RPMI7951 (cell line): ENCODE results near the gene GALNT7.

DNA sequence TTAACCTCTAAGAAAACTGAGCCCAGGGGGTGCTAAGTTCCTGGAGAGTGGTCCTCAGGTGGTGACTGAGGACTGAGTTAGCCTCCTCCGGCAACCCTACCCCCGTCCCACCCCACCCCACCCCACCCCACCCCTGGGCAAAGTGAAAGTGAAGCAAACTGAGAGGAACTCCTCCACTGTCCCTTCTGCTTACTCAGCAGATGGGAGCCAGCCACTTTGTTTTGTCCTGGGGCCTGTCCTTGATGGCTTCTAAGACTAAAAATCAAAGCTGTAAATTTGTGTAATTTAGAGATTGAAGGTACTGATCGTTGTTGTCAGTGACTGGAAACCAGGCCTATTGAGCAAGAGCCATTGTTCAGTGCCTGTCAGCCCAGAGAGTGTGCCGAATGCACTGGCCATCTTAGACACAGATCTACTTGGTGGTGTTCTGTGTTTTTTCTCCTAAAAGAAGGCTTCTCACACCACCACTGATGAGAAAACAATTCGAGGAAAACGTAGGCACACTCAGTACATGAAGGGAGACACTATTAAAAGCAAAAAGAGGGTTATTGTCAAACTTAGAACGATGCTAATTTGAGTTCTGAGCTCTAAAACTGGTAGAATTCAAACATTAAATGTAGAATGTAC lies 161.9 kb downstream of the CBR4 start:
- RAMPAGE, long total RNA = no peak

DNA sequence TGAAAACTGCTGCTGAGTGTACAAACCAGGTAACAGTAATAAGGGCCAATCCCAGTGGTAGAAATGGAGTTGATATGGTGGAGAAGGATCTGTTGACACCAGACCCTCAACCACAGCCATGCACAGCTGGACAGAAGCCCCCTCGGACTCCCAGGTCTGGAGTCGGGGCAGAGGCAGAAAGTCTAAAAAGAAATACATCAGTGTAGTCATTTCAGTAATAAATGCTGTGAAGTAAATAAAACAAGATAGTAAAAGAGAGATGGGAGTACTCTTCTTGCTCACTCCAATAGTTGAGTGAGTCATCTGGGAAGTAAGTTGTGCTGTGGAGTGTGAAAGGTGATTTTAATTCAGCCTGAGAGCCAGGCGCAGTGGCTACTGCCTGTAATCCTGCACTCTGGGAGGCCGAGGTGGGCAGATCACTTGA lies 149.9 kb downstream of the CBR4 start:
- RAMPAGE, long total RNA = no peak

DNA sequence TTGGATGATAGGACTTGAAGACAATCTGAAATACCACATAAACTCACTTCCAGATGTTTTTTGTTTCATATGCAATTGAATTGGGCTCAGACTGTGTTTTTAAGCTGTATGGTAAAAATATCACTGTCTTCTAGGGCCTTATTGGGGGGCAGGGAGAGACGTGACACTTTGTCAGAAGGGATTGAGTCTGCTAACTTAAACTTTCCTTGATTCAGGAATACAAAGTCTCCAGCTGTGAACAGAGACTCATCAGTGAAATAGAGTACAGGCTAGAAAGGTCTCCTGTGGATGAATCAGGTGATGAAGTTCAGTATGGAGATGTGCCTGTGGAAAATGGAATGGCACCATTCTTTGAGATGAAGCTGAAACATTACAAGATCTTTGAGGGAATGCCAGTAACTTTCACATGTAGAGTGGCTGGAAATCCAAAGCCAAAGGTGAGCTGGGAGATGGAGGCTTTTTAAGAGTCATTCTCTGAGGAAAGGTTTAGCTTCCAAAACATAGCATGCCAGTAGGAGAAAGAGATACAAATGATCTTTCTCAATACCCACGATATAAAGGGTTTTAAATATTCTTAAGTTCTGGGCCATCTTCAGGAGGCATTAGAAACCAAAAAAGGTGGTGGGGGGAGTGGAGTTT lies 111.7 kb downstream of the CBR4 start:
- RAMPAGE, long total RNA = no peak

GRCh38 chr4:169220770-169221460 lies 49.8 kb downstream of the SH3RF1 start:
- RAMPAGE, long total RNA = no peak

DNA sequence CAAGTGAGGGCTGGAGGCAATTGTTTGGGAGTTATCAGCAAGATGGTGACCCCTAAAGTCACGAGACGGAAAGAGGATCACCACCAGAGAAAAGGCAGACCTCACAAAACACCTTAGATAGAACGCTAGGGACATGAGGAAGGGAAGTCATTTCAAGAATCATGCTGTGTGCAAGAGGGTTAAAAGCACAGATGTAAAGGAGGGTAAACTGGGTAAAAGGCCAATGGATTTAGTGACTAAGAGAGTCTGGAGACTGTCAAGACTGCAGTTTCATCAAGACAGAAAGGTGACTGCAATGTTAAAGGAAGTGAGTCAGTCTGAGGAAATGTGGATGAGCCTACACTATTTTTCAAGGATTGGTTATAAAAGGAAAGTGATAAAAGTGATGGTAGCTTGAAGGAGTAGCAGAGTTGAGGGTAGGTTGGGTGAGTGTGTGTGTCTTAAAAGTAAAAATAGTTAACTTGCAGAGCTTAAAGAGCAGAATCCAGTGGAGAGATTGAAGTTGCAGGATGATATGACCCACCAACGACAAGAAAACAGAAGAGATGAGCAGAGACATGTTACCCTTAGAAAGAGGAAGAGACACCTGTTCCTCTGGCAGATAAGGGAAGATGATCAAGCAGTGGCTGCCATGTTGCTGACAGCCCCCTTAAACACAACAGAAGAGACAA lies 45.3 kb downstream of the SH3RF1 start:
- RAMPAGE, long total RNA = no peak

GRCh38 chr4:169251362-169251929 lies 19.3 kb downstream of the SH3RF1 start:
- RAMPAGE, long total RNA = no peak

DNA sequence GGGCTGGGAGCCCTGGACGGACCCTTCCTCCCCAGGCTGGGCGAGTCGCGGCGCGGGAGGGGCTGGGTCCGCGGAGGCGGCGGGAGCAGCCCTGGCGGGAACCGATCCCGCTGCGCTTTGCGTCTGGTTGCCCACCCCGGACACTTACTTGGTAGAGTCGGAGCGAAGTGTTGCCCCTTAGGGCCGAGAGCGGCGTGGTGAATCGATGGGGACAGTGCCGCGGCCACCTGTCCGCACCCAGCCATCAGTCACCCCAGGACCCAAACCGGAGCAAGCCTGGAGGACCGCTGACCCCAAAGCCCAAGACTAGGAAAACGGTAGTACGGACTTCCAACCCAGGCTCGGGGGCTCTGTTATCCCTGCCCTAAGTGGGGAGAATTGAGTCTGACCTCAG lies 701 bp upstream of the SH3RF1 start:
- RAMPAGE, long total RNA = no peak

DNA sequence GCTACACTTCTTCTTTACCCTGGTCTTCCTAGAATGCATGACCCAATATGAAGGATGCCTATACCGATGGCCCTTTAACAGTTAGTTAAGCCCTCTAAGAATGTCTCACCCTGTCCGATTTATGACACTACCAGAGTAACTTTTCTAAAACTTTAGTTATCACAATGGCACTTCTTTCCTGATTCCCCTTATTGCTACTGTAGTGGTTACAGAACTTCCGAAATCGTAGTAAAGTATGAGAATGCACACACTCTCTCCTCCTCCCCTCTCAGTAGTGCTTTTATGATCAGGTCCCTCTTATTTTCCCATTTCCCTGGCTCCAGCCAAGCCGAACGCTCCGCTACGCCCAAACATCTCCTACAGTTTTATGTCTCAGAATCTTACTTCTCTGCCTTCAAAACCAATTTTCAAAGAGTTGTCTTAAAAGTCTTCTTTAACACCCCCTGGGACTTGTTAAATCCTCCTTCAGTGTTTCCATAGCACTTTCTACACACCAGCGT lies 795 bp downstream of the HPF1 start:
- RAMPAGE, long total RNA = no peak

GRCh38 chr4:171044065-171044421 lies 769.2 kb upstream of the GALNTL6 start:
- RAMPAGE, long total RNA = no peak

- RAMPAGE, long total RNA = no peak
These were observed 568.7 kb upstream of the GALNT7 start for GRCh38 chr4:172599859-172600356.

- RAMPAGE, long total RNA = no peak
These were observed 456.6 kb upstream of the GALNT7 start for GRCh38 chr4:172711963-172712398.

DNA sequence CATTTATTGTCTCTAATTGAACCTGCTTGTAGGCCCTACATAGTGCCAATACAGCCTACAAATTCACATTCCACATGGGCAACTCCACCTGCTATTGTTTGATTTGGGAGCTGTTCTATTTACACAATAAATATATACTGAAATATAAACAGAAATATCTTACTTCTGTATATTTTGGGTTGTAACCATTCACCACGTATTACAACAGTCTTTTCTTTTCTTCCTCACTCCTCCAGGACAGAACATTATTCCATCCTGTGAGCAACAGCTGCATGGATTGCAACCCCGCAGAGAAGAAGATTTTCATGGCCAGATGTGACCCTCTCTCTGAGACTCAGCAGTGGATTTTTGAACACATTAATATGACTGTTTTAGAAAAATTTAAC lies 128.9 kb upstream of the GALNT7 start:
- RAMPAGE, long total RNA = no peak

- RAMPAGE, long total RNA = start-site peak on the plus strand at chr4:173168765-173168825, 24 and 20 reads in 2 replicates
These were observed at the start of gene GALNT7 for GRCh38 chr4:173168396-173169341. GALNT7 (plus strand) TSS chr4:173168811.

- RAMPAGE, long total RNA = no peak
These were observed 1.0 kb downstream of the GALNT7 start for GRCh38 chr4:173169342-173170355.

DNA sequence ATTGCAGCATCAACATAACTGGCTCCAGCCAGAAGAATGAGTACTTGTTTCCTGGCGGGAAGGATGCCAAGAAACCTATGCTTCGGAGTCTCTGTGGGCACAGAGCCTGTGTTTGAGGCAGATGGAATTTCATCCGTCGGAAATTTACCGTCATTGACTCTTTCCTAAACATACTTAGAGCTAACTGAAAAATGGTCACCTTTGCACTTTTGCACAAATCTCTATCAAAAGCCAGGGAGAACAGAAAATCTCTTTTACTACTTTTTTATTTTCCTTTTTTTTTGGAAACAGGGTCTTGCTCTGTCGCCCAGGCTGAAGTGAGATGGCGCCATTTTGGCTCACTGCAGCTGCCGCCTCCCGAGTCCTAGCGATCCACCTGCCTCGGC lies 41.6 kb downstream of the GALNT7 start:
- RAMPAGE, long total RNA = no peak

DNA sequence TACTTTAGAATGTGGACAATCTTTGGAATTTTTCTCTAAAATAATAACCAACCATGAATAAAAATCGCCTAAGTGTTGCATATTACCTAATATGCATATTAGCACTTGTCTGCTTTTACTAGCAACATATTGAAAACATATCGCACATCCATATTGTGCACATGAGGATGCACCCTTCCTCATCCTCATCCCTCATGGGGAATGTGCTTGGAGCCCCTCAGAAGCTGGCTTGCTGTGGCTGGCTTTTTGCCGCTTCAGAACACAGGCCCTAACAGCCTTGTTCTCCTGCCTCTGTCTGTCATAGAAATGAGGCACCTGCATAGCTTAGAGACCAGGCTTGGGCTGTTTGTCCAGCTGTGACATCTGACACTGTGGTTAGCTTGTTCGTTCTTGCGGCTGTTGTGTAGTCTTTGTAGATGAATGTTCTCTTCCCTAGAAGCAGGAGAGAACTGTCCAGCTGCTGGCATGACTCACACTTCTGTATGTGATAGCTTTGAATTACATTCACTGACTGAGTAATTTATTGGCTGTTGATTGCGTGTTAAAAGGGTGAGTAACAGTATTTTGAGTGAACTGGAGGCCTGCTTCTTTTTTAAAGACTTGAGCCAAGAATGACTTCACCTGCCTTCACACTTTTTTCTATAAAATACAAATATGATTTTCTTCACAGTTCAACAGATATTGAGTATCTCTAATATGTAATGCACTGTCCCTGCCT lies 81.9 kb downstream of the HMGB2 start:
- RAMPAGE, long total RNA = no peak

- RAMPAGE, long total RNA = no peak
These were observed 15.5 kb downstream of the HMGB2 start for GRCh38 chr4:173318753-173318952.

- RAMPAGE, long total RNA = no peak
These were observed 663 bp downstream of the HMGB2 start for GRCh38 chr4:173333262-173334128.

GRCh38 chr4:173505824-173506351 lies 24.1 kb downstream of the HAND2 start:
- RAMPAGE, long total RNA = no peak

DNA sequence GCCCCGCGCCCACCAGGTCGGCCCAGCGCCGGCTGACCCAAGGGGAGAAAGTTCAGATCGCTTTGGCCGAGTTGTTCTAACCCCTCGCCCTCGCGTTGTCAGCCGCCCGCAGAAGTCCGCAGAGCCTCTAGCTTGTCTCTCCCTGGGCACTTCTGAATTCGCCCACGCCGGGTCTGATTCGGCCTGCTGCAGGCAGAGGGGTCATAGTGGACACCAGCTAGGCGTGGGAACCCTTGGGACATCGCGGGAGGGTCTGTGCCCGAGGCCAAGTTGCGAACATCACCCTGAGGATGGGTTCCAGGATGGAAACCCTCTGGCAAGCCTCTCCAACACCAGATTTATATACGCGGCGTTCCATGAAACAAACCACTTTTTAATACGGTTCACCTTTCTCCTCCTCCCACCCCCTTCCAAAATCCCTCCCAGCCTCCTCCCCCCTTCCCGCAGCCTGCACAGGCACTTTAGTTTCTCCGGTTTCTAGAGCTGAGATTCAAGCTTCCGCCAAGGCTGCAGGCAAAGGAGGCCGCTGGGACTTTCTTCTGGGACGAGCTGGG lies 4.8 kb downstream of the HAND2 start:
- RAMPAGE, long total RNA = no peak